Sternocleidomastoid (tissue), 1 donor: ENCODE data around the genes SHROOM1 and C5orf15.

DNA sequence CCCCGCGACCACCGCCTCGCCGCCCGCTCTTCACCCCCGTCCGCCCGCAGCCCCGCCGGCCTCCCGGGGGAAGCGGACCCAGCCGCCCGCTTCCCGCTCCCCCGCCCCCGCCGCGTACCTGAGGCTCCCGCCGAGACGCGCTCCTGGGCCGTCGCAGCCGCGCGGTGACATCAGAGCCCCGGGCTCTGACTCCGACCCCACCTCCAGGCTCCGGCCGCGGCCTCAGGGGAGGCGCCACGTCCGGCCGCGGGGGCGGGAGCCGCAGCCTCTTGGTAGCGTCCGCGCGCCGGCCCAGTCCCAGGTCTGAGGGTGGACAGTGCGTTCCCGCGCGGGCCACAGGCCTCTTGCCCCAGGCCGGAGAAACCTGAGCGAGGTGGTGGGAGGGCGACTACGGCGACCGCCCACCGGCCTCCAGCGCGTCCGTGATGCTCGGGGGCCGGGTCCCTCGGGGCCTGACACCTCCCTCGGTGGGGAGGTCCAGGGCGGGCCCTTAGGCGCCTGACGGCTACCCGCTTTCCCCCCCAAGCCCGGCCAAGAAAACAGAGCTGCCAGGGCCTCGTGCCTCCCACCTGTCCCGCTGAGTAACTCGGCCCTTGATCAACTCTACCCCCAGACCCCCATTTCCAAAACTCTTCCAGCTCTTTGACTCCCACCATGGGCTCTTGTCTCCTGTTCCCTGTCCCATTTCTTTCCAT is at the start of gene SHROOM1:
SHROOM1 (minus strand) TSS at position 172 of the 695 bp plus-strand sequence.
- PRO-cap: bidirectional peak, plus-strand start at position 300 of the sequence, minus-strand start at position 116 of the sequence

GRCh38 chr5:133050223-133051031 is 1.4 kb upstream of the HSPA4 start:
- PRO-cap: no peak

DNA sequence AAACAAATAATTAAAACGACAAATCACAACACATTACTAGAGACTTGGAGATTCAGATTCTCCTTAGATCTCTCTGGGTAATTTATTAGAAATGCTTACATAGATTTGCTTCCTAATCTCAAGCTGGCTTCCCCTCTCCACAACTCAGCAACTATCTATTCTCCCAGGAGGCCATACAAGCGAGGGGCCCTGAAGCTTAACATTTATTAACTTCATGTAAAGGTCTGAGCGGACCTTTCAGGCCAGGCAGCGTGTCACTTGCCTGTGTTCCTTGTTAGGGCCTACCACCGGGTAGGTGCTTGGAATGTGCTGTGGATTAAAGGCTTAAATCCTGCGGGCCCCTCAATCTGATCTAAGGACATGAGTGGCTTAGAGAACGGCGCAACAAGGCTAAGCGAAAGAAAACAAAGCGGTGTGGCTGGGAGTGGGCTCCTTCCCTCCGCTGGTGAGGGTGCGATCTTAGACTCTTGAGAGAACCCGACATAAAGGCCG is 735 bp upstream of the HSPA4 start:
- PRO-cap: no peak

GRCh38 chr5:133065113-133066585 is 13.8 kb downstream of the HSPA4 start:
- PRO-cap: no peak

DNA sequence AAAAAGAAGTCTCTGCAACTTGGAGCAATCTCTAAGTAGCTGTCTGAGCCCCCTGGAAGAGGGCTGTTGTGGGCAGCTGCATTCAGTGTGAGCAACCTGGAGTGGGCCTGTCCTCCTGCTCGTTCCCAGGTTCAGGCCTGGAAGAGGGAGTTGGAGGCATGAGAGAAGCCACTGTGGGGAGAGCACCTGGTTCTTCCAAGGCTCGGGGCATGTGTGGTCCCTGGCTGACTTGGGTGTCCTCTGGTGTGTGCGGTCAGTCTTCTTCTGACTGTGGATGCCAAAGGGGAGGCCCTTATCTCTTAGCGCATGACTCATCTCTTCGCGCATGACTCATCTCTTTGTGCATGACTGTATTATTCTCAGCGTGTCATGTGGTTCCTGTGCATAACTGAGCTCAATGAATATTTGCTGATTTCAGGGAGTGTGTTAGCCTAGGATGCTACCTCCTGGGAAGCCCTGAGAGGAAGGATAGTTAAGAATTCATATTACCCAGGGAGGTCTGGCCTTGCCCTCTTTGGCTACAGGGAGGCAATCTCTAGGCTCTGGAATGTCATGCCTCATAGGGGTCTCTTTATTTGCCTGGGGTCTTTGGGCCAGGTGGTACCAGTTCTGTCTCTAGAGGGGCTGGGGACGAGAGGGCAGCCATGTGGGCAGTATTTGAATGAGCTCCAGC is 188.7 kb downstream of the HSPA4 start:
- PRO-cap: unidirectional peak, minus-strand start at position 266 of the sequence

GRCh38 chr5:133821157-133821749 is 147.2 kb downstream of the C5orf15 start:
- PRO-cap: no peak

DNA sequence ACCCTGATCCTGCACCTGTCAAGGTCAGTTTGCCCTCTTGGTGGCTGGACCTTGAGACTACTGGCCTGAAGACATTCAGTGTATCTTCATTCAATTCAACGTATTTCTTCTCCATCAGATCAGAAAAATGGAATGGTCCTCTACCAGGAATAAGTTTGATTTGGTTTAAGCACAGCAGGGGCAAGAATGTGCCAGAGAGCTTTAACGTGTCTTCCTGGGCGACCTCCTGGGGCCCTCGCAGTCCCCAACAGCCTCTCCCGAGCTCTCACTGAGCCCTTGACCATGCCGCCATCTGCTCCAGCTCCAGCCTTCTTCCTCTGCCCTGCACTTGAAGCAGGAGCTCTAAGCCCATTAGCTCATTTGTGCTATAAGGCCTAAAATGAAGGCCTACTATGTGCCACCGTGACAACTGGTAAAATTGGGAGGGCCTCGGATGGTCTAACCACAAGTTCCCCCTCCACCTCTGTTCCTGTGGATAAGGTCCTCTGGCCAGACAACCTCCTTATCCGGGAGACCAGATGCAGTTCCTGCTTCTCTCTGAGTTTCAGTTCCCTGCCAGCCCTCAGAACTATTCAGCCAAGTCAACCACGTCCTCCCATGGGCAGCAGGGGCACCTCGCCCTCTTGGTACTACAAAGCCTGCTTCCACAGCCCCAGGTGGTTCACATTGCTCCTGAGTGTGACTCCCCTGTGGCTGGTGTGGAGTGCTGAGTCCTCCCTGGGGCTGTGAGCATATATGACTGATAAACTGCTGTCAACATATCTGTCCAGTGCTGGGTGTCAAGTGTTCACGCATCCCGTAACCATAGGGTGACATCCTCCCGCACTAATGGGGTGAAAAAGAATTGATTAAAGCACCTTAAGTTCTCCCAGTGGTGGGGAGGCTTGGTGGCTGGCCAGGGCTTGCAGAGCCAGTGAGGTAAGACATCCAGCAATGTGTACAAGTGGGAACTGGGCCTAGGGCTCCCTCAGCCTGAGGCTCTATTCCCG is 35.8 kb downstream of the C5orf15 start:
- PRO-cap: no peak

GRCh38 chr5:133968269-133969095 is at the start of gene C5orf15:
Gene C5orf15 (minus strand): TSS chr5:133968625.
- PRO-cap: bidirectional peak, plus-strand start at chr5:133968724, minus-strand start at chr5:133968570

DNA sequence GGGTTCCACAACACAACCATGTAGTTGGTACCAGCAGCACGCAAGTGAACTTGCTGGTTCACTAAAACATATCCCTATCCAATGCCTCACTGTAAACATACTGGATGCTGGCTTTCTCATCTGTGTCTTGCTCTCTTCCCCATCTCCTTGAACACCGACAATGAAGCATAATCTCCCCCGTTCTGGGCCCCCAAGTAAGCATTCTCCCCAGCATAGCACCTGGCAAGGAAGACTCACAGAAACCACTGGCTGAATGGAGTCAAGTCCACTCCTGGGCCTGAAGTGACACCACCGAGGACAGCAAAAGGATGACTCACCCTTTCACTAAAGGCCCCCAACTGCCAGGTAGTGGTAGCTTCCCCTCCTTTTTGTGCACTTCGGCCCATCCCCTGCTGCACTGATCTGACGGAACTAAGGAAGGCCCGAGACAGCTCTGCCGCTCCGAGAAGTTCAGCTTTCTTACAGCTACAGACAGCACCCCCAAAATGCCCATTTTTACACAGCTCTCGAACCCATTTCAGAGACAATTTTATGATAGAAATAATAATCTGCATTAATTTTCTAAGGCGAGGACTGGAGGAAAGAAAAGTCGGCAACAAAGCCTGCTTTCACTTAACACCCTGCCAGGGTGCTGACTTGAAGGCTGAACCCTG is 9.4 kb downstream of the VDAC1 start:
- PRO-cap: no peak

- PRO-cap: no peak
Observed at GRCh38 chr5:134018200-134019224, 13.7 kb upstream of the VDAC1 start.

DNA sequence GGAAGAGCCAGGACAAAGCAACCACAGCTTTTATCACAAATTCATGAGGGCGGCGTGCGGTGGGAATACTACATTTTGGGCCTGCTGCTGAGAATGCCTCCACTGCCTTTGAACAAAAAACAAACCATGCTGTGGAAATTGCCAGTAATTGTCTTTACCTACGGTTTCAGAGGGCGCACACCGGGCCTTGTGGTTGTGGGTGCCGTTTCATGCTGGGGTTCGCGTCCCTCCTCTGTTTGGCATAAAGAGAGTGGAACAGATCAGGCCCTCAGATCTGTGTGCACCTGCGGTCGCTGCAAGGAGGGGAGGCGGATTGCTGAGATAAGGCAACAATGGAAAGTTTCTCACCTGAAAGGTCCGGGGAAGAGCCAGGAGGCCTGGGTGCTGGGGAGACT is 27.5 kb upstream of the TCF7 start:
- PRO-cap: no peak

GRCh38 chr5:134116868-134117538 is 2.5 kb downstream of the TCF7 start:
- PRO-cap: no peak

GRCh38 chr5:134128278-134128858 is 13.9 kb downstream of the TCF7 start:
- PRO-cap: no peak

GRCh38 chr5:134129207-134129938 is 14.9 kb downstream of the TCF7 start:
- PRO-cap: no peak

GRCh38 chr5:134138779-134139519 is 24.5 kb downstream of the TCF7 start:
- PRO-cap: no peak

DNA sequence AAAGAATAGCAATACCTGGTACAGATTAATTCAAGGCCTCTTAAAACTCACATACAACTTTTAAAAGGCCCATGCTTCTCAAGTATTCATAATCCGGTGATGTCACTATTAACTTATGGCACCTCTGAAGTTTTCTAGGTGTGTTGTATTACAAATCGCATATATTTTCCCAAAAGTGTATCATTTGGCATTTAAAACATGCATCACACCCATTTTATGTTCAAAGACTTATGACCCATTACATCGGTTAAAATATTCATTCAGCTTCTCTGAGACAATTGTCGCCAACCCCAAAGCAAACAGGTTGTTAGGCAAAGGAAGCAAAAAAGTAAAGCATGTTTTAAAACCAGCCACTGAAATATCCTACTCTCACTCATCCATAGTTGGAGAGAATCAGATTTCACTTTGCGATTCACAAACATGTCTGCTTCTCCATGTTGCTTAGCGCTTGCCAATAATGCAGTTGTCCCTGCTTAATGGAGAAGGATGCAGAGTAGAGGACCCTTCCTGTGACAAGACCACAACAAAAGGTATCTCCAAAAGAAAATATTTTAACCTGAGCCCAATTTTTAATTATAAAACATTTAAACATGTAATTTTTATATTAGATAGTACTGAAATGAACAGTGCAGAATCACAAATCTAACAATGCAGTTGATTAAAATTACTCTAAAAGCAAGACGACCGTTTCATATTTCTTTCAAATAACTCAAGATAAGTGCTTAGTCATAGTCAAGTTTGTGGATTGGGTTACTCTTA is 1.7 kb downstream of the SKP1 start:
- PRO-cap: no peak

DNA sequence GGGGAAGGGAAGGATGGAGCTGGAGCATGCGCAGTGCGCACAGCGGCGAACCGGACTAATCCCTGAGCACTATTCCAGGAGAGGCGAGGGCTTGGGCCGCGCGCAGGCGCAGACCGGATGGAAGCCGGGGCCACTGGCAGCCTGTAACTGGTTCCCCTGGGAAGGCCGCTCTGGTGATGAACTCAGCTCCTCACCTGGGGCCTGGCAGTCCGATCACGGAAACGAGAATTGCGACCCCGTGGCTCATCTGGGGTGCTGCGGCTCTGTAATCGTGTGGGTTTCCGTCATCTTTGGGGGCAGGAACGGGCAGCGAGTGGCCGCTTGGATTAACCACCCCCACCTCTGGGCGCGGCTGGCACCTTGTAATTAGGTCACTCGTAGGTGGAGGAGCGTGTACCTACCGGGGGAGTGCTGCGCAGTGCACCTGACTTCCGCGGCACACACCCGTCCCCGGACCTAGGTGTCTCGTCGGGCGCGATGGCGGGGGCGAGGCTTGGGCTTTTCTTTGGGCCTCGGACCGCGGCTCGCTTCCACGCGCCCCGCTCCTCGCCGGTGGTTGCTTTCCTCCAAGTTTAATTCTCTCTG is 521 bp upstream of the PPP2CA start:
- PRO-cap: bidirectional peak, plus-strand start at position 109 of the sequence, minus-strand start outside the sequence

DNA sequence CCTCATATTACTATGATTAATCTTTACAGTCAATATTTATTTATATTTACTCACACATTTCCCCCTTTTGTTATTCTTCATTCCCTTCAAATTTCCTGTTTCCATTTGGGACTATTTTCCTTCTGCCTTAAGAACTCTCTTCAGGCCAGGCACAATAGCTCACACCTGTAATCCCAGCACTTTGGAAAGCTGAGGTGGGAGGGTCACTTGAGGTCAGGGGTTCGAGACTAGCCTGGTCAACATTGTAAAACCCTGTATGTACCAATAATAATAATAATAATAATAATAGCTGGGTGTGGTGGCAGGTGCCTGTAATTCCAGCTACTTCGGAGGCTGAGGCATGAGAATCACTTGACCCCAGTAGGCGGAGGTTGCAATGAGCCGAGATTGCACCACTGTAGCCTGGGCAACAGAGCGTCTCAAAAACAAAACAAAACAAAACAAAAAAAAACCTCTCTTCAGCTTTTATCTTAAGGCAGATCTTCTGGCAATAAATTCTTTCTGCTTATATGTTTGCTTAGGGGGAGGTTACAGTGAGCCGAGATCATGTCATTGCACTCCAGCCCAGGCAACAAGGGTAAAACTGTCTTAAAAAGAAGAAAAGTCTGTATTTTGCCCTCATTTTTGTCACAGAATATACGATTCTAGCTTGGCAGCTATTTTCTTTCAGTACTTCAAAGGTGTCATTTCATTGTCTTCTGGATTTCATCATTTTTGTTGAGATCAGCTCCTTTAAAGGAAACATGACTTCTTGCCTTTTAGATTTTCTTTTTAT is 53.7 kb upstream of the PPP2CA start:
- PRO-cap: no peak

GRCh38 chr5:134372926-134373230 is 1.5 kb downstream of the UBE2B start:
- PRO-cap: no peak

- PRO-cap: no peak
Observed at GRCh38 chr5:134399123-134399746, 12.4 kb downstream of the CDKN2AIPNL start.